Mesenchymal stem cell of adipose (primary cell): ENCODE measurements around a stretch of chr6.

GRCh38 chr6:29964435-29965685, 22.5 kb downstream of the HLA-A start:
- CAGE, long polyA plus RNA = no peak

- CAGE, long polyA plus RNA = no peak
These were observed 10.7 kb downstream of the TRIM31 start for GRCh38 chr6:30101949-30102819.

DNA sequence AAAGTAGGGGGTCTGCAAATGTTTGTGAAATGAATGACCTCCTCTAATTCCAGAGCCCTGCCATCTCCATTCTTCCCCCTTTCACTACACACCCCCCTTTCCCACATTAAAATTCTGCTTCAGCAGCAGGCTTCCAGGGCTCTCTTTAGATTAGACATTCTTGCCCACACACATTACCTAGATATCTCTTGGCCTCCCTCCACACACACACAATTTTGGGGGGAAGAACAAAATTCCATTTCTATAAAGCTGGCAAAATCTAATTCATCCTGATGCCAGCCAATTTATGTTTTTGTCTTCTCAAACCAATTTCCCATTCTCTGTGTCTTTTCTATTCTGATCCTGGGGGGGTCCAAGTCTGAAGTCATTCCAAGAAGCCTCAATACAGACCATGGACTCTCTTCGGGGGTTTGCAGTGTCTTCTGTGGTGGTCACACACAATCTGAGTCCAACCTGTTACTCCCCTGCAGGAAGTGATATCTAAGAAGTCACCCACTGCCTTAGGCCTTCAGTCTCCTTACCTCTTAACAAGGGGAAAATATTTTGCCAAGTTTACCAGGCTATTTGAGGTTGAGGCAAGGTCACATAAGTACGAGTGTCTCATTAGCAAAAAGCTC, 2.0 kb downstream of the TRIM26 start:
- CAGE, long polyA plus RNA = no peak

DNA sequence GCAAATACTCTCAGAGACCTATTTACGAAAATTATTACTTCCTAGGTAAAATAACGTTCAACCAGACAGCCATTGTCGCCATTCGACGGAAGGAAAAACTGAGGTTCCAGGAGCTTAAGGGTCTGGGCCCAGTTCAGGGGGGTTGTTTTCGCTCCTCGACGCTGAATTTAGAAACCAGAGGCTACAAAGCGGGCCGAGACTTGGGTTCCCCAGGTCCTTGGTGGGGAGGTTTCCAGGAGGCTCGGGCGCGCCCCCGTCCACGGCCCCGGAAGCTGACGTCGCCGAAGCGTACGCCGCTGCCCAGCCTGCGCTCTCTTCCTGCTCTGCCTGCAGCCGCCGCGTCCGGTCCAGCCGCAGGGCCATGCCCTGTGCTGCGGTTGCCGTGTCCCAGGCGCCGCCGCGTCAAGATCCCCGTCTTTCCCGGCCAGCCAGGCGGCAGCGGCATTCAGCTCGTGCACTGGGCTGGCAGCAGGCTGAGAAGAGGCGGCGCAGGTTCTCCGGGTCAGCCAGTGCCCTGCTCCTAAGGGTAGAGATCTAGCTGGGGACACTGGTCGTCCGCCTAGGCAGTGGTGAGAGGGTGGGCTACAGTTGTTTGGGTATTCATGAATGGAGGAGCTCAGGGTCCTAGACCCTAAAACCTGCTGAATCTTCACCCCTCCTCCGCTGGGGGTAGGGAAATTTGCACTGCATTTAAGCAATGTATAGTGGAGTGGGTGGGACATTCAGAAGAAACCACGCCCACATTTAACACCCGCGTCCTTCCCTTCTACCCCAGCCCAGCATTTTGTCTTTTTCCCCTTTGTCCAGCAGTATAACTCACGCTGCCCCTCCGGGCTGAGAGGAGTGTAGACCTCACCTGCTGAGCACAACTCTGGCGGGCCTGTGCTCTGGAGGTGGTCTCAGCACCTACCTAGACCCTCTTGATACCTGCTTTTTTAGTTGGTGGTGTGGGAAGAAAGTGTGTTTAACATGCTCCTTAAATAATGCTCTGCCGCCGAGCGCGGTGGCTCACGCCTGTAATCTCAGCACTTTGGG, 1.0 kb upstream of the TRIM26 start:
- CAGE, long polyA plus RNA = no peak

- CAGE, long polyA plus RNA = no peak
These were observed 529 bp downstream of the TRIM39 start for GRCh38 chr6:30327292-30327619.

DNA sequence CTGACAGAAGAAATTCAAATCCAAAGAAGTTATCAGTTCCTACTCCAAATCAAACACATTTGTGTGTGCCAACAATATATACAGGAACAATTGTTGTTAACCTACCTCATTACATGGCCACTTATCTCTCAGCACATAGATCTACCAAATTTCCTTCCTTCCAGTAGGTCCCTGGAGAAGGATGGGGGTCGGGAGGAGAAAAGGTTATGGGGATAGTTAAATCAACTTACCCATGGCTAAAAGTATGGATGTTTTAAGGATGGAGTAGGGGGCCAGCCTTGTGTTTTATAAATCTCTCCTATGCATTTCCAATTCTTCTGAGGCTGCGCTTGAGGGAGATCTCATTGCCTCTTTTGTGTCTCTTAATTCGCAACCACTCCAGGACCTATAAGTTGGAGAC, 1.1 kb downstream of the TRIM39 start:
- CAGE, long polyA plus RNA = no peak

- CAGE, long polyA plus RNA = no peak
These were observed 575 bp downstream of the HLA-E start for GRCh38 chr6:30489630-30490538.

DNA sequence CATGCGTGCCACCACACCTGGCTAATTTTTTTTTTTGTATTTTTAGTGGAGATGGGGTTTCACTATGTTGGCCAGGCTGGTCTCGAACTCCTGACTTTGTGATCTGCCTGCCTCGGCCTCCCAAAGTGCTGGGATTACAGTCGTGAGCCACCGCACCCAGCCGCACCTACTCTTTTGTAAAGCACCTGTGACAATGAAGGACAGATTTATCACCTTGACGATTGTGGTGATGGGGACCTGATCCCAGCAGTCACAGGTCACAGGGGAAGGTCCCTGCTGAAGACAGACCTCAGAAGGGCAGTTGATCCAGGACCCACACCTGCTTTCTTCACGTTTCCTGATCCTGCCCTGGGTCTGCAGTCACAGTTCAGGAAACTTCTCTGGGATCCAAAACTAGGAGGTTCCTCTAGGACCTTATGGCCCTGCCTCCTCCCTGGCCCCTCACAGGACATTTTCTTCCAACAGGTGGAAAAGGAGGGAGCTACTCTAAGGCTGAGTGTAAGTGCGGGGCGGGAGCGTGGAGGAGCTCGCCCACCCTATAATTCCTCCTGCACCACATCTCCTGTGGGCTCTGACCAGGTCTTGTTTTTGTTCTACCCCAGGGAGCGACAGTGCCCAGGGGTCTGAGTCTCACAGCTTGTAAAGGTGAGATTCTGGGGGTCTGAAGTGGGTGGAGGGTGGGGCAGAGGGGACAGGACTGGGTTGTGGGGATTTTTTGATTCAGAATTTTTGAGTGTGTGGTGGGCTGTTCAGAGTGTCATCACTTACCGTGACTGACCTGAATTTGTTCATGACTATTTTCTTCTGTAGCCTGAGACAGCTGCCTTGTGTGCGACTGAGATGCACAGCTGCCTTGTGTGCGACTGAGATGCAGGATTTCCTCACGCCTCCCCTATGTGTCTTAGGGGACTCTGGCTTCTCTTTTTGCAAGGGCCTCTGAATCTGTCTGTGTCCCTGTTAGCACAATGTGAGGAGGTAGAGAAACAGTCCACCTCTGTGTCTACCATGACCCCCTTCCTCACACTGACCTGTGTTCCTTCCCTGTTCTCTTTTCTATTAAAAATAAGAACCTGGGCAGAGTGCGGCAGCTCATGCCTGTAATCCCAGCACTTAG, 3.0 kb downstream of the HLA-E start:
- CAGE, long polyA plus RNA = no peak

GRCh38 chr6:30541794-30542868, 14.2 kb downstream of the GNL1 start:
- CAGE, long polyA plus RNA = no peak

GRCh38 chr6:30725723-30726327, 5.7 kb downstream of the TUBB start:
- CAGE, long polyA plus RNA = no peak

DNA sequence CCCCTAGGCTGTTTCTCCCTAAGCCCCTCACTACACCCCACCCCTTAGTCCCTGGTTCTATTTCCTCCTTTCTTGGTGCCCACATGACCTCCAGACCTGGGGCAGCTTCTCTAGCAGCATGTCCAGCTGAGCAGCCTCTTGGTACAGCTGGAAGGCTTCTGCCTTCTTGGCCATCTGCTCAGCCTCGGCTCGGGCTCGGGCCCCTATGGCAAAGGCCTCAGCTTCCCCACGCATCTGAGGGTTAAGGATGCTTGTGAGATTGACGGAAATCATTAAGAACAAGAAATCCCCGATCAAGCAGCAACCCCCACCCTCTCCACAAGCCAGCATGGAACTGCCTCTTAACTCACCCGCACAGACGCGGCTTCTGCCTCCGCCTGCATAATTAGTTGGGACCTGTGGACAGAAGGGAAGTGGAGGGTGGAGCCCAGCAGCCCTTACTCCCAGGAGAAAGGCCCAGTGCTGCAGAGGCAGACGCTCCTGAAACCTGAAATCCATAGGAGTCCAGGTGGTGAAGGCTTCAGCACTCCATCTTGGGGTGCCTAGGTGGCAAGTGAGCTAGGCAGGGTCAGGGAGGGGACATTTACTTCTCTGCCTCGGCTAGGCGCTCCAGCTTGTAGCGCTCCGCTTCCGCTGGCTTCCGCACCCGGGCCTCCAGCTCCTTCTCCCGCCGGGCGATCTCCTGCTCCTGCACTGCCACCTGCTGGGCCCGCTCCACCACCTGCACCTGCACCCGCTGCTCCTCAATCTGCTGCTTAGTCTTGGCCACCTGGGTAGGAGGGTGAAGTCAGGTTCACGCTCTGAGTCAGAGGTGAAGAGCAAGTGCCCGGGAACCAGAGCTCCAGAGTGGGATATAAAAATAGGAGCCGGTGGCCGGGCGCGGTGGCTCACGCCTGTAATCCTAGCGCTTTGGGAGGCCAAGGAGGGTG, 10.4 kb downstream of the TUBB start:
- CAGE, long polyA plus RNA = no peak

DNA sequence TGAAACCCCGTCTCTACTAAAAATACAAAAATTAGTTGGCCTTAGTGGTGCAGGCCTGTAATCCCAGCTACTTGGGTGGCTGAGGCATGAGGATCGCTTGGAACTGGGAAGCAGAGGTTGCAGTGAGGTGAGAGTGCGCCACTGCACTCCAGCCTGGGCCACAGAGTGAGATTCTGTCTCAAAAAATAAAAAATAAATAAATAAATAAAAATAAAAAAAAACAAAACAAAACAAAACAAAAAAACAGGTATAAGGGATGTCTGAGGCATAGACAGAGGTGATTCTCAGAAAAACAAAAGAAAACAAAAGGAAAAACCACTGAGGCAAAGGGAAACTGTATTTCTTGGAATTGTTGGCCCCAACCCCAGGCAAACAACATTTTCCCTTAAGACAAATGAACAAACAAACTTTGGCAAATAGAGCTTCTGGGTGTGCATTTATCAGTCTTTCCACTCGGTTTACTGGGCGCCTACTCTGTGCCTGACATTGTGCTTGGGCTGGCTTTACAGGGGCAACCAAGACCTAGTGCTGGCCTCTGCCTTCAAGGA, 33.5 kb upstream of the IER3 start:
- CAGE, long polyA plus RNA = no peak

GRCh38 chr6:30843048-30843644, 41.2 kb upstream of the DDR1 start:
- CAGE, long polyA plus RNA = no peak

DNA sequence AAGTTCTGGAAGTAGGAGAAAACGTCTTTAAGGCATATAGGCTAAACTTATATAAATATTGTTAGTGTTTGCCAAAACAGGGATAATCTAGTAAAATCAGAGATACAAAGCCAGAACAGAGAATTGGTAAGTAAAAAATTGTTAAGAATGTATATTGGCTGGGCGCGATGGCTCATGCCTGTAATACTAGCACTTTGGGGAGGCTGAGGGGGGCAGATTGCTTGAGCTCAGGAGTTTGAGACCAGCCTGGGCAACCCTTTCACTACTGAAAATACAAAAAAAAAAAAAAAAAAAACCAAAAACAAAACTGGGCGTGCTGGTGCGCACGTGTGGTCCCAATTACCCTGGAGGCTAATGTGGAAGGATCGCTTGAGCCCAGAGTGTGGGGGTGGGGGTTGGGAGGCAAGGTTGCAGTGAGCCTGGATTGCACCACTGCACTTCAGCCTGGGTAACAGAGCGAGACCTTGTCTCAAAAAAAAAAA, 37.1 kb upstream of the DDR1 start:
- CAGE, long polyA plus RNA = no peak

DNA sequence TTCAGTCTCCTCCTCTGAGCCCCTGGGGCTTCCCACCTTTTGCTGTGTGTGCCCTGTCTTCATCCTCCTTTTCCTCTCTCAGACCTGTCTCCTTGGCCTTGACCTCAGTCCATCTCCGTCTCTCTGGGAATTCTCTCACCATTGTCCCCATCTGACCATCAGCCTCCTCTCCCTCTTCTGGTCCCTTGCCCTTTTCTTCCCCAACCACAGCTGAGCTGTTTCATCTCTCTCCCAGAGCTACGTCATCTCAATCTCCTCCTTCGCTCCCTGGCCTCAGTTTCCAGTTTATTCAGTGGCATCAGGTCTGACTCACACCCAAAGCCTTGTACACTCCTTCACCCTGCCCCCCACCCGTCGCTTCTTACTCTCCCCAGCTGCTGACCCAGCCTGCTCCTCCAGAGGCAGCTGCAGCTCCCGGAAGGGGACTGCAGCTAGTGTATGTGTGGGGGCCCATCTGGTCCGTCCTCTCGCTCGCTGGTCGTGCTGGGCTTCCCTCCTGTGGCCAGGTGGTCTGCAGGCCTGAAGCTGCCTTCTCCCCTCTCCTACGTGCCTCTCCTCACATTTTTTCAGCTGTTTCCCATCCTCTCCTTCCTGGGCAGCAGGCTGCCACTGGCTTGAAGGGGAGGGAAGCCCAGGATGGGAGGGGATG, 2.5 kb upstream of the DDR1 start:
- CAGE, long polyA plus RNA = no peak

DNA sequence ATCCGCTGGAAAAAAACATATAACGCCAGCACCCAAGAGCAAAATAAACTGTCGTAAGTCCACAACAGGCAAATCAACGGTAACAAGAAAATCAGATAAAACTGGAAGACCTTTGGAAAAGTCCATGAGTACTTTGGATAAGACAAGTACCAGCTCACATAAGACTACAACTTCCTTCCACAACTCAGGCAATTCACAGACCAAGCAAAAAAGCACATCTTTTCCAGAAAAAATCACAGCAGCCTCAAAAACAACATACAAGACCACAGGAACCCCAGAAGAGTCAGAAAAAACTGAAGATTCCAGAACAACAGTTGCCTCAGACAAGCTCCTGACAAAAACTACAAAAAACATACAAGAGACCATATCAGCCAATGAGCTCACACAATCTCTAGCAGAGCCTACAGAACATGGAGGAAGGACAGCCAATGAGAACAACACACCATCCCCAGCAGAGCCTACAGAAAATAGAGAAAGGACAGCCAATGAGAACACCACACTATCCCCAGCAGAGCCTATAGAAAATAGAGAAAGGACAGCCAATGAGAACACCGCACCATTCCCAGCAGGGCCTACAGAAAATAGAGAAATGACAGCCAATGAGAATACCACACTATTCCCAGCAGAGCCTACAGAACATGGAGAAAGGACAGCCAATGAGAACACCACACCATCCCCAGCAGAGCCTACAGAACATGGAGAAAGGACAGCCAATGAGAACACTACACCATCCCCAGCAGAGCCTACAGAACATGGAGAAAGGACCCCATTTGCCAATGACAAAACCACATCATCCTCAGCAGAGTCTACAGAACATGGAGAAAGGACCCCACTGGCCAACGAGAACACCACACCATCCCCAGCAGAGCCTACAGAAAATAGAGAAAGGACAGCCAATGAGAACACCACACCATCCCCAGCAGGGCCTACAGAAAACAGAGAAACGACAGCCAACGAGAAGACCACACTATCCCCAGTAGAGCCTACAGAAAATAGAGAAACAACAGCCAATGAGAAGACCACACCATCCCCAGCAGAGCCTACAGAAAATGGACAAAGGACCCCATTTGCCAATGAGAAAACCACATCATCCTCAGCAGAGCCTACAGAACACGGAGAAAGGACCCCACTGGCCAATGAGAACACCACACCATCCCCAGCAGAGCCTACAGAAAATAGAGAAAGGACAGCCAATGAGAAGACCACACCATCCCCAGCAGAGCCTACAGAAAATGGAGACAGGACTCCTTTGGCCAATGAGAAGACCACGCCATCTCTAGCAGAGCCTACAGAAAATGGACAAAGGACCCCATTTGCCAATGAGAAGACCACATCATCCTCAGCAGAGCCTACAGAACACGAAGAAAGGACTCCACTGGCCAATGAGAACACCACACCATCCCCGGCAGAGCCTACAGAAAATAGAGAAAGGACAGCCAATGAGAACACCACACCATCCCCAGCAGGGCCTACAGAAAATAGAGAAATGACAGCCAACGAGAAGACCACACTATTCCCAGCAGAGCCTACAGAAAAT, 8.7 kb downstream of the MUCL3 start:
- CAGE, long polyA plus RNA = no peak

DNA sequence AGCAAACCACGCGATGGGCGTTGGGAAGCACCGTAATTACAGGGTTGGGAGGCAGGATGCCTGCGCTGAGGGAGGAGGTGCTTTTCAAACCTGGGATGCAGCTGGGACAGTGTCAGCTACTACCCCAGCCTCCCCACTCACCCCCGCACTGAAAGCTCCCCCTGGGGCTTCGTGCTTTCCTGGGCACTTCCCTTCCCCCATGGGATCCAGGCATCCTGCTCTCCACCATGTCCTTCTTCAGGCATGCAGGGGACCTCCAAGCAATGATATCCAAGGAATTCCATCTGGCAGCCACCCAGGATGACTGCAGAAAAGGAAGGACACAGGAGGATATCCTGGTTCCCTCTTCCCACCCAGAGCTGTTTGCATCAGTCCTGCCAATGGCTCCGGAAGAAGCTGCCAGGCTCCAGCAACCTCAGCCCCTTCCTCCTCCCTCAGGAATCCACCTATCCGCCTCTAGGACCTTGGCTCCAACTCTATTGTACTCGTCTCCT, 581 bp upstream of the PSORS1C2 start:
- CAGE, long polyA plus RNA = no peak

GRCh38 chr6:31158992-31159826, 820 bp downstream of the TCF19 start:
- CAGE, long polyA plus RNA = no peak

DNA sequence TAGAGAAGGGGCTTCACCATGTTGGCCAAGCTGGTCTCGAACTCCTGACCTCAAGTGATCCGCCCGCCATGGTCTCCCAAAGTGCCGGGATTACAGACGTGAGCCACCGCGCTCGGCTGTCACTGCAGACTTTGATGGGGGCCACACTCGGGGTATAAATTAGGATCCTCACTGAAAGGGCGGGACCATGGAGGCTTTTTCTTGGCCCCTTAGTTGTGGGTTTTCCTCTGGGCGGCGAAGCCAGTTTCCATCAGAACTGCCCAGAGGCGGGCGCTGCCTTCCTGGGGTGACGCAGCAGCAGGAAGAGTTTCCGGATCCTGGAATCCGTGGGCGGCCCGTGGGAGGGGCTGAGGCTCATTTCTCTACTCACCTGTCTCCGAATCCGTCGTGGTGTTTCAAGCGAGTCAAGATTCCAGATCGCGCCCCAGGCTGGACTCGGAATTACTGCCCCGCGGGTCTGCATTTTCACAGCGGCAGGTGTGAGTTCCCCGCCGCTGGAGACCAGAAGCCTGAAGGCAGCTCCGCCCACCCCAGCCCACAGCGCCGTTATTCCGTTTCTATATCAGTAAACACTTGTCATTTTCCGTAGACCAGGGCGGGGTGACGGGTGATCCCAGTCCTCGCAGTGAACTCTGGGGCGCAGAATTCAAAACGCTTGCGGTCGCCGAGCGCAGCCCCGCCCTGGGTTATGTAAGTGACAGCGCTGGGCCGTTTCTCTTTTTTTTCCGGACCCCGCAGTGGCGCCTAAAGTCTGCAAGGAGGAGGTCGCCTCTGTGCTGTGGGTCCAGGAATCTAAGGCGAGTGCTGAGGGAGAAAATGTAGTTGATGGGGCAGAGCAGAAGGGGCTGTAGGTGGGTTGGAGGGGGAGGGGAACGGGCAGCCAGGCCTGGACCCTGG, 27.2 kb upstream of the POU5F1 start:
- CAGE, long polyA plus RNA = no peak

DNA sequence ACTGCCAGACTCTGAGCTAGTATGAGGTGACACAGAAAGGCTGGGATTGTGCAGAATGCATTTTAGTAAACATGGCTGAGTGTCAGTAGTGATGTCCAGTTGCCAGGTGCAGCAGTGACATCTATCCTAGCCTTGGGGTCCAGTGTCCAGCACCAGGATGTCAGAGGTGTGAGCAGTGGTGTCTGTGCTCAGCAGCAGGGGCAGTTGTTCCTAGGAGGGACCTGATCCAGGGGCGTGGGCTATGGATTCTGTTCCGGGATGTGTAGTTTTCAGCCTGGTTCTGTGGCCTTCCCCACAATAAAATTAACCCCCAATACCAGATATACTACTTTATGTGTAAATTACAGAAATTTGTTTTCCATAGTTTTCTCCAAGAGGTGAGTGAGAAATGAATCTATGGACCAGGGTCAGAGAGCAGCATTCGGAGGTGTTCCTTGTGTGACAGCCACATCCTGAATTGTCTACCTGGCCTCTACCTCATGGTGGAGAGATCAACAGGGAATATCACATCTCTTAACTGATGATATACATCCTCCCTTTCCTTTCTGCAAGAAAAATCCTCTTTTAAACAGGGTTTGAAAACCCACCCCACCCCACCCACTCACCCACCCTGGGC, 5.8 kb downstream of the HLA-C start:
- CAGE, long polyA plus RNA = no peak